Astrocyte (in vitro differentiated cells and primary cell): ENCODE data around the gene PPP1R11.

- PRO-cap: no peak
- RRBS, 2 experiments: 0% methylated on average over 2 of the region's 30 CpGs
Measured at GRCh38 chr6:28634618-28635221, 47.6 kb upstream of the SCAND3 start.

DNA sequence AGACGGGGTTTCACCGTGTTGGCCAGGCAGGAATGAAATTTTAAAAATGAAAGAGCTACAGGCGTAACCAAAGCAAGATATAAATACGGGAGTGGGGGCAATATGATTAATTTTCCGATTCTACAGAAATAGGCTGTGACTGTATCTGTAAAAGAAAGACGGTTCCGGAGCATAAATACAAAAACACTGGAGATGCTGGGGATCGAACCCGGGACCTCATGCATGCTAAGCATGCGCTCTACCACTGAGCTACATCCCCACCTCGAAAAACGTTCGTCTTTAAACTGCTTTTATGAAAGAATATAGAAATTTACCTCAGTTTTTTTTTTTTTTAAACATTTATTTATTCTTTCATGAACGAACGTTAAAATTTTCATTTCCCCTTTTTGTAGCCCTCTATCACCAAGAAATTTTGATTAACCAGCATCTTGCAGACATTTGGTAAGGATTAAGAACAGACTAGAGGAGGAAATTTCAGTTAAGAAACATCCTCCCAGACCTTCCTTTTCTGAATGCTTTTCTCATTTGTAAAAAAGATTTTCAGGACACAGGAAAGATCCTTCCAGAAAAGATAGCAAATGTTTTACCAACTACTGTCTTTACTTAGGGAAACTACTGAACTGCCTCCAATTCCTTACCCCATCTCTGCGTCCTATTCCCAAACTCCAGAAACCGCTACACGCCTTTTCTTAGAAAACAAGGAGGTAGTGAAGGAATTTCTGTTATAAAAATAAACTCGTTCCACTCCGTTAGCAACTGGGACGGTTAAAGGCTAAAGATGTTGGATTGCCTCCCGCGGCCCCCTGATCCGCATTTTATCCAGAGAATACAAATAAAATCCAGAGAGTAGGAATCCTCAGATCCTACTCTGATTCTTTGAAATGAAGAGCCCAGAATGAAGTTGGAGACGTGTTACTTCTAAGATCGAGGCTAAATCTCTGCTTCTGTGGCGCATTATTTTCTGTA lies 71.2 kb upstream of the SCAND3 start:
- PRO-cap: unidirectional peak, minus-strand start at position 264 of the sequence
- RRBS, 2 experiments: no CpG with 5 or more reads among the region's 27 CpGs

DNA sequence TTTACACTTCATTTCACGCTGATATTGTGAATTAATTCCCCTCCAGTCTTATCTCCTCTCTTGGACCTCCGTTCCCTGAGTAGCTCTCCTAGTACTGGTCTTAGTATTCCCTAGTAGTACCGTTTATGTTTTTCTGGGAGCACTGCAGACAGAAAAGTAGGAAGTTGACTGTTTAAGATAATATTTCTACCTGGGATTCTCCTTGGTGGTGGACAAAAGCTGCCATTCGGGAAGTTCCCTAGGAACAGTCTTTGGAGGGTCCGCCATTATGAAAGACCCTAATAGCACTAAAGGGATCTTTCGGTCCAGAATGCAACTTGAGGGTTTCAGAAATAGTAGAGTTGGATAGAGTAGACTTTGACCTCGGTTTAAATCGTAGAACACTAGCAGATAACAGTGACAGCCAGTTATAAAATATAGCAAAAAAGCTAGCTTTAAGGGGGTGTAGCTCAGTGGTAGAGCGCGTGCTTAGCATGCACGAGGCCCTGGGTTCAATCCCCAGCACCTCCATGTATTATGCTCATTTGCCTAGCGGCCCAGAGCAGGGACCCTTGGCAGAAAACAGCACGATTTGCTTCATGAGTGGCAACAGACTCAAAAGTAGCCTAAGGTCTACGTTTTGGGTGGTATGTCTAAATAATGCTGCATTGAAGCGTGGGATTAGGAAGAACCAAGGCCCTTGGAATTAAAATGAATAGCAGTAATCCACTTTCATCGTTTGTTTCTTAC lies 123.2 kb upstream of the SCAND3 start:
- PRO-cap: unidirectional peak, plus-strand start at position 437 of the sequence; unidirectional peak, plus-strand start at position 475 of the sequence
- RRBS, 2 experiments: no CpG with 5 or more reads among the region's 16 CpGs

DNA sequence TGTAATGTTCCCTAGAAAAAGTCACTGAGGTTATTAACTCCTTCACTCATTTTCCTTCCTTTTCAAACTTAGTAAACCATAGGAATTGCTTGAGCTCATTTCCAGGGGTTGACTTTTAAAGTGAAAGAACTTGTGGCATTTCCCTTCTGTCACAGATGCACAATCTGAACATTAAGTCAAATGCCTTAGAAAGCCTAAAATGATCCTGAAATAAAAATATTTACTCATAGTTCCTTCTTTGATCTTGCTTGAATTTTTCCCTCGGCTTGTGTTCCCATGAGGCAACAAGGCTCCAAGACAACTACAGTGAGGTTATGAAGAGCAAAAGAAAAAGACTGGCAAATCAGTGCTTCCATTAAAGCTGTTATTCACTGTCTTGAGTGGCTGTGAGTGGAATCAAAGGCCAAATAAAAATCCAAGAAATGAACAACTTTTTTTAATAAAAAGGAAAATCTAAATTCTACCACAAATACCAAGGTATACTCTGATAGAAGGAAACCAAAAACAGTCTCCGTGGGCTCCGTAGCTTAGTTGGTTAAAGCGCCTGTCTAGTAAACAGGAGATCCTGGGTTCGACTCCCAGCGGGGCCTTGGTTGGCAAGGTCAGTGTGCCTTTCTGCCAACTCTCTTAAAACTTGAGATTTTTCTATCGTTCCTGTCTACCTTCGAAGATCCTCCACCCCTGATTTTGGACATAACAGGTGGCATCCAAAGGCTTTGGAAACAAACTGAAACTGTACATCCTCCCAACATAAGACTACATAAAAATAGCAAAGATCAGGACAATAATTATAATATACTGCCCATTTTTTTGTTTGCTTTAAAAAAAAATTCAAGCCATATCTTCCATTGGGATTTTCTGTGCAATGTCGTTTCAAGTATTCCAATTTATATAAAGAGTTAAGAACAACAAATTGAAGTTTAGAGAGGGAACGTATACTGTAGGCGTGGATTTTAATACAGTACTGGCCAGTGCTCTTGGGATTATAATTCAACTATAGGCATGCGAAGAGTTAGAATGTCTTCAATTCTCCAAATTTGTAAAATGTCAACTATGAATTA lies 138.7 kb upstream of the SCAND3 start:
- PRO-cap: unidirectional peak, plus-strand start at position 514 of the sequence; unidirectional peak, plus-strand start at position 557 of the sequence
- RRBS, 2 experiments: no CpG with 5 or more reads among the region's 12 CpGs

DNA sequence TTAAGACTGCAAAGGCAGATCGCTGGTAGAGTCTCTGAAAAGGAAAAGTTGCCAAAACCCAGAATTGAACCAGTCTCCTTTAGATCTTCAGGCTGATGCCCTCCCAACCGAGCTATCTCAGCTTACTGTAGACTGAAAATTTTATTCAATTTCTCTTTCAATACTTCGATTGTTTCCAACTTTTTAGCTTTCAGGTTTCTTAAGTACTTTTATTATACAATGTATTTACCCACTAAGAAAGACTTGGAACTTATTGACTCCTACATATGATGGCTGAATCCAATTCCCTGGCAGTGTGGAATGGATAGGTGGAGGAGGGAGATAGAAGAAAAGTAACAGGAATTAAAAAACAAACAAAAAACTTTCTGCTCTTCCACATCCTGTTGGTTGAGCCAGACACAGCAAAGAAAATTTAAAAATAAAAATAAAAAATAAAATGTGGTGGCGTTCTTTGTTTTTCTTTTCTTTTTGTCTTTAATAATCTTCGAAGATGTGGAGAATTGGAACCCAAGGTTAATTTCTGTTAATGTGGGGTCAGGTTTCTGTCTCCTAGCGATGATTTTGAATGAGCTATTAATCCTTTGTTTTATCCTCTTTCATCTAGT lies 140.0 kb upstream of the SCAND3 start:
- PRO-cap: unidirectional peak, minus-strand start at position 127 of the sequence
- RRBS, 2 experiments: no CpG with 5 or more reads among the region's 6 CpGs

- PRO-cap: no peak
- RRBS, 2 experiments: no CpG with 5 or more reads among the region's 25 CpGs
Measured at GRCh38 chr6:28763896-28764606, 159.7 kb downstream of the TRIM27 start.

GRCh38 chr6:28807636-28808321 lies 116.0 kb downstream of the TRIM27 start:
- PRO-cap: unidirectional peak, minus-strand start at chr6:28807911
- RRBS, 2 experiments: no CpG with 5 or more reads among the region's 13 CpGs

DNA sequence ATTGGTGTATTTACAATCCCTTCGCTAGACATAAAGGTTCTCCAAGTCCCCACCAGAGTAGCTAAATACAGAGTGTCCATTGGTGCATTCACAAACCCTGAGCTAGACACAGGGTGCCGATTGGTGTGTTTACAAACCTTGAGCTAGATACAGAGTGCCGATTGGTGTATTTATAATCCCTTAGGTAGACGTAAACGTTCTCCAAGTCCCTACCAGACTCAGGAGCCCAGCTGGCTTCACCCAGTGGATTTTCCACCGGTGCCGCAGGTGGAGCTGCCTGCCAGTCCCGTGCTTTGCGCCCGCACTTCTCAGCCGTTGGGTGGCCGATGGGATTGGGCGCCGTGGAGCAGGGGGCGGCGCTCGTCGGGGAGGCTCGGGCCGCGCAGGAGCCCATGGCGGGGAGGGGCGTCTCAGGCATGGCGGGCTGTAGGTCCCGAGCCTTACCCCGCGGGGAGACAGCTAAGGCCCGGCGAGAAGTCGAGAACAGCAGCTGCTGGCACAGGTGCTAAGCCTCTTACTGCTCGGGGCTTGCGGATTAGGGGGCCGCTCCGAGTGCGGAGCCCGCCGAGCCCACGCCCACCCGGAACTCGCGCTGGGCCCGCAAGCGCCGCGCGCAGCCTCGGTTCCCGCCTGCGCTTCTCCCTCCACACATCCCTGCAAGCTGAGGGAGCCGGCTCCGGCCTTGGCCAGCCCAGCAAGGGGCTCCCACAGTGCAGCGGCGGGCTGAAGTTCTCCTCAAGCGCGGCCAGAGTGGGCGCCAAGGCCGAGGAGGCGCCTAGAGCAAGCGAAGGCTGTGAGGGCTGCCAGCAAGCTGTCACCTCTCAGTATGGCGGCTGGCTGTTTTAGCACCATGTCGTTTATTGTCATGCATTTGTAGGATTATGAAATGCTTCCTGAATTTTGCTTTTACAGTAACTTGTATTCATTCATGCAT lies 57.3 kb downstream of the TRIM27 start:
- PRO-cap: no peak
- RRBS, 2 experiments: 1 to 3% methylated on average over 8 of the region's 61 CpGs

- PRO-cap: no peak
- RRBS, 2 experiments: 13 to 17% methylated on average over 6 to 8 of the region's 49 CpGs
Measured at GRCh38 chr6:29014586-29015290, 9.6 kb upstream of the ZNF311 start.

DNA sequence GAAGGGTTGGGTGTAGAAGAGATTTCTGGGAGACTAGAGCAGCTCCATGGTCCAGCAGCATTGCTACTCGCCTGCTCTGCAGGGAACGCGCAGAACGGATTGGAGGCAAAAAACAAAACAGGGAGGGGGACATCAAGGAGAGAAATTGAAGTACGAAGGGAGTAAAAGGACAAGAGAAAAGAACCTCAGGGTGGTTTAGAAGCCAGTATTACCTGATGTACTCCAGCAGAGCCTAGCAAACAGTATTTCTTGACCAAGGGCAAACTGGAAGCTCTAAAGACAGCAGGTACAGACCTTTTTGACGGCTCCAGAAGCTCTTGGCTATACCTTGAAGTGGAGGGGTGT lies 615 bp upstream of the GABBR1 start:
- PRO-cap: no peak
- RRBS, 2 experiments: no CpG with 5 or more reads among the region's 6 CpGs

- PRO-cap: no peak
- RRBS, 2 experiments: no CpG with 5 or more reads among the region's 3 CpGs
Measured at GRCh38 chr6:29677062-29677864, 3.7 kb downstream of the ZFP57 start.

DNA sequence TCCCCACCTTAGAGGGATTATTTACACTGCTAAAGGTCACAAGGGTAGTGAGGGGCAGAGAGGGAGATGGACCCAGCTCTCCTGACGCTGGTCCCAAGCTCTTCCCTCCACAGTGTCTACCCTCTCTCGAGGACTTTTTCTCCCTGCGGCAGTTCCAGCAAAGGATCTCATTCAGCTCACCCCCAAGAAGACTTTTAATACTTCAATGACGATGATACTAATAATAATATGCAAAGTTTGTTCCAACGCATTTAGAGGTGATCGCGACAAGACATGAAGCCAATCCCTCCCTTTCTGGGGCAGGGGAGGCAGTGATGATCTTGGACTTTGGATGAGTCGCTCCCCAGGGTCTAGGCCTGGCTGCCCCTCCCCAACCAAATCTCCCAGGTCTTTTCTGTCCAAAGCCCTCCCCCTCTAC lies 33.8 kb downstream of the HLA-A start:
- PRO-cap: no peak
- RRBS, 2 experiments: no CpG with 5 or more reads among the region's 8 CpGs

DNA sequence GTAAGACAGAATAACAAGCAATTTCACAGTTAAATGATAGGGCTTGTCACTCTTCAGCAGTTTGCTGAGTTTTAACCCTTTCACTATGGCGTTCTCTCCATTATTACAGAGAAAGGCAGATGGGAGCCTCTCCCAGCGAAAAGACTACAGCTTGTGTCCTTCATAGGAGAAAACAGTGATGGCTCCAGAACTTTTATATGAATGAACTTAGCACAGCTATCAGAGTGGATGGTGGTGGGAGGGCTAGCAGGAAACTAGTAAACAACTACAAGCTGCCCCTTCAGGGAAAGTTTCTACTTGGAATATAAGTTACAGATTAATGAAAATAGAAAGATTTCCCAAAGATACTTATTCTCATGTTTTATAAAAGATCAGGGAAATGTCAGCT lies 1.0 kb upstream of the POLR1H start:
- PRO-cap: no peak
- RRBS, 2 experiments: no CpG with 5 or more reads among the region's 2 CpGs

GRCh38 chr6:30062155-30062527 lies 1.1 kb downstream of the POLR1H start:
- PRO-cap: no peak
- RRBS, 2 experiments: no CpG with 5 or more reads among the region's 7 CpGs

DNA sequence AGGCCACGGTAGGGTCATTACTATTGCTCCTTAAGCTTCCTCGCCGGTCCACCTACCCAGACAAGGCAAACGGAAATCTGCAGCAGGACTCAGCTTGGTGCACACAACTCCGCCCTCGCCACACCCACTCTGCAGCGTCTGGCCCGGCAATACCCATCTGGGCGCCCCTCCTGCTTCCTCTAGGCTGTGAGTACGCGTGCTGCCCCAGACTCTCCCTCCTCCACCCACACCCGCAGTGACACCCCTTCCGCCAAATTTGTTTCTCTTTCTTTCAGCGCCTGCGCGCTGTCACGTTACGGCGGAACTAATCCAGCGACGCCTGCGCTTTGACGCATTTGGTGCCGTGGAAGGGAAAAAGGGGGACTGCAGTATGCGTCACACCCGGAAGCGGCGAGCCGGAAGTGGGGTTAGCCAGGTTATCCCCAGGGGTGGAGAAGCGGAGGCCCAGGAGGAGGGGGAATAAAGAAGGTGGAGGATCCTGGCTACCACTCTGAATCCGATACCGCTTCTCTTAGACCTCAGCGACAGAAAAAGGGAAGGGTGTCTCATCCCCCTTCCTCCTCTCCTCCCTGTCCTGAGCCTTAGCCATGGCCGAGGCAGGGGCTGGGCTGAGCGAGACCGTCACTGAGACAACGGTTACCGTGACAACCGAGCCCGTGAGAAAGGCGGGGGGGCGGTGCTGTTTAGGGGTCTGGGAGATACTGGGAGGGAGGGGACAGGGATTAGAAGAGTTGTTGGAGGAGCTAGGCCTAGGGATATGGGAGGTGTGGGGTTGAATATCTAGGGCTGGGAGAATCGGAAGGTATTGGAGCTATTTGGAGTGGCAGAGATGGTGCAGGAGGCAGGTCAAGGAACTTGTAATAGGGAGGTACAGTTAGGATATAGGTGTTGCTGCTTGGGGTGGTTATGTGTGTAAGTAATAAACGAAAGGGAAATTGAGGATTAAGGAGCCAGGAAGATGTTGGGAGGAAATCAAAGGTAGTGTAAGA lies at the start of gene PPP1R11:
Gene PPP1R11, plus strand, starts transcription at position 375 of the 989 bp plus-strand sequence.
- PRO-cap: bidirectional peak, plus-strand start at position 332 of the sequence, minus-strand start at position 62 of the sequence
- RRBS, 2 experiments: 3% methylated on average over 6 of the region's 44 CpGs; no CpG with 5 or more reads in 1 of the 2 experiments

GRCh38 chr6:30102952-30103958 lies 9.6 kb downstream of the TRIM31 start:
- PRO-cap: unidirectional peak, minus-strand start at chr6:30103182
- RRBS, 2 experiments: no CpG with 5 or more reads among the region's 39 CpGs

GRCh38 chr6:30155129-30155548 lies 5.9 kb downstream of the TRIM10 start:
- PRO-cap: no peak
- RRBS, 2 experiments: no CpG with 5 or more reads among the region's 6 CpGs

- PRO-cap: no peak
- RRBS, 2 experiments: 3% methylated on average over 19 to 36 of the region's 66 CpGs
Measured at GRCh38 chr6:30171437-30172513, 8.4 kb downstream of the TRIM15 start.

DNA sequence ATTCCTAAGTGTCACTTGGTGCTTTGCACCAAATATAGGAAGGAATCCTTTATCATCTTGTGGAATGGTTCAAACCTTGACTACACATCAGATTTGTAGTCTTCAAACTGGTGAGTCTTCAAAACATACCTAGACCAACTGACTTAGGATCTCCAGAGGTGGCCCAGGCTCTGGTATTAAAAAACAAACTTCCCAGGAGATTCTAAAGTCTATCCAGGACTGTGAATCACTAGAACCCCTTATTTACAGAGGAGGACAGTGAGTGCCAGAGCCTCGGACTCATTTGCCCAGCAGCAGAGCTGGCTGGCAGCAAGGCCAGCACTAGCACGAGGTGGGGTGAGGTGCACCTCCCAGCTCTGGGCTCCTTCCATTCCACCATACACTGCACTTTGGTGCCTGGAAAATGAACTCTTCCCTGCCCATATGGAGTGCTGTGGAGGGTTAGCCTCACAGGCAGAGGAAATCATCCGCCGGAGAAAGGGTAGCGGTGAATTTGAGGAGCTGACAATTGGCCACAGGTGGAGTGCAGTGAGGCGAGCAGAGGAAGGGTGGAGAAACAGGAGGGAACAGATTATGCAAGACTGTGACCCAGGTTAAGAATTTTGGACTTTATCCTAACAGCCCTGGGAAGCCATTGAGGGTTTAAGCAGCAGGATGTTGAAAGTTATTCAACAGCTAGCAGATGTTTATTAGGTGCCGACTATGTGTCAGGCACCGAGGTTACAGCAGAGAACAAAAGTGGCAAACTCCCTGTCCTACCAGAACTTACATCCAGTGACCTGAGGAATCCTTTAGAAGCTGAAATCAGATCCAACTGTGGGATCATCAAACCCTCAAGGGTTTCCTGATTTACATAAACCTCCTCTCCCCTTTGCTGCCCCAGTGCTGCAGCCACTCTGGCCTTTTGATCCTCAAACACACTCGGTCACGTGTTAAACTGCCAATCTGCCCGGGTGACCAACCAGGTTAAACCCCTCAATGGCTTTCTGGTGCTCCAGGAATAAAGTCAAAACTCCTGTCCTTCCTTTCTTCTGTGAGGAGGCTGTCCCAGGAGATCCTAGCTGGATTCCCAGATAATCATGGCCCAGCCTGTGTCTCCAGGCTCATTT lies 6.3 kb downstream of the TRIM26 start:
- PRO-cap: no peak
- RRBS, 2 experiments: no CpG with 5 or more reads among the region's 11 CpGs

DNA sequence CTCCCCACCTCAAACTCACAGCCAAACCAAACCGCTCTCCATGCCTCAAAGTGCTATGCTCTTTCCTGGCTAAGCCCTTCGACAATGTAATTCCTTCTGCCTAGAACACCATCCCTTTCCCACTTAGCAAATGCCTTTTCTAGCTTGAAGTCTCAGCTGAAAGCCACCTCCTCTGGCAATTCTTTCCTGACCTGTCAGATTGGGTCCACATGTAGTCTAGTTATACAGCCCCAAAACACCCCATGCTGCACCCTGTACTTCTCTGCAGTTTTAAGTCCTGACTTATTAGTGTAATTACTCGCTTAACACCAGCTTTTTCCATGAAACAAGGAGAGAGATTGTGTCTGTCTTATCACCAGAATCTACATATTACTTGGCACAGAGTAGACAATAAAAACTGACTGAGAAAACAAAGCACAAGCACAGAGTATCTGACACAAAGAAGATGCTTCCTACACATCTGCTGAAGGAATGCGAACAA lies 5.5 kb downstream of the TRIM26 start:
- PRO-cap: no peak
- RRBS, 2 experiments: no CpG with 5 or more reads among the region's 4 CpGs